Testis (tissue), 5 donors: ENCODE results near the gene SOX30.

DNA sequence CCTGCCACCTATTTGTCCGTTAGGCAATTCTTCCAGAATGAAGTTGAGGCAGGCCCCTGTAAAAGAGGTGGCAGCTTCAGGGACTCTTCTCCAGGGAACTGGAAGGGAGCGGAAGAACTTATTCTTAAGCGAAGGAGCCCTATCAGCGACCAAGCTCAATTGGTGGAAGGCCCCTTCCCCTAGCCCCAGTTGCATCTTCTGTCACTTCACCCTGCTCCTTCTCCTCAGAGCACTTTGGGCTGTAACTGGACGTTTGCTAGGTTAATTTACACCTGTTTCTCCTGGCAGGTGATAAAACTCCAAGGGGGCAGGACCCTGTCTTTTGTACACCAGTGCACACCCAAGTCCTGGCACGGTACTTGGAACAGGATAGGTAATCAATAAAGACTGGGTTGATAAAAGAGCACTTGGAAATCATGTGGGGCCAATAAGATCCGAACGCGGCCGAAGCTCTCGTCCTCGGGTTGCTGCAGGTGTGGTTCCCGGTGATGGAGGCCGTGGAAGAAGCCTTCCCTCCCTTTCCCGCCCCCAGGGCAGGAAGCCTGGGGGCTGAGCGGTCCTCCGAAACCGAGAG lies 468 bp upstream of the CYFIP2 start:
- PRO-cap, 3 experiments, result no peak in any of the 3 experiments
- RAMPAGE, long total RNA, 2 experiments, result no peak in any of the 2 experiments
- RRBS, result 3% methylated on average over 4 of the region's 18 CpGs

DNA sequence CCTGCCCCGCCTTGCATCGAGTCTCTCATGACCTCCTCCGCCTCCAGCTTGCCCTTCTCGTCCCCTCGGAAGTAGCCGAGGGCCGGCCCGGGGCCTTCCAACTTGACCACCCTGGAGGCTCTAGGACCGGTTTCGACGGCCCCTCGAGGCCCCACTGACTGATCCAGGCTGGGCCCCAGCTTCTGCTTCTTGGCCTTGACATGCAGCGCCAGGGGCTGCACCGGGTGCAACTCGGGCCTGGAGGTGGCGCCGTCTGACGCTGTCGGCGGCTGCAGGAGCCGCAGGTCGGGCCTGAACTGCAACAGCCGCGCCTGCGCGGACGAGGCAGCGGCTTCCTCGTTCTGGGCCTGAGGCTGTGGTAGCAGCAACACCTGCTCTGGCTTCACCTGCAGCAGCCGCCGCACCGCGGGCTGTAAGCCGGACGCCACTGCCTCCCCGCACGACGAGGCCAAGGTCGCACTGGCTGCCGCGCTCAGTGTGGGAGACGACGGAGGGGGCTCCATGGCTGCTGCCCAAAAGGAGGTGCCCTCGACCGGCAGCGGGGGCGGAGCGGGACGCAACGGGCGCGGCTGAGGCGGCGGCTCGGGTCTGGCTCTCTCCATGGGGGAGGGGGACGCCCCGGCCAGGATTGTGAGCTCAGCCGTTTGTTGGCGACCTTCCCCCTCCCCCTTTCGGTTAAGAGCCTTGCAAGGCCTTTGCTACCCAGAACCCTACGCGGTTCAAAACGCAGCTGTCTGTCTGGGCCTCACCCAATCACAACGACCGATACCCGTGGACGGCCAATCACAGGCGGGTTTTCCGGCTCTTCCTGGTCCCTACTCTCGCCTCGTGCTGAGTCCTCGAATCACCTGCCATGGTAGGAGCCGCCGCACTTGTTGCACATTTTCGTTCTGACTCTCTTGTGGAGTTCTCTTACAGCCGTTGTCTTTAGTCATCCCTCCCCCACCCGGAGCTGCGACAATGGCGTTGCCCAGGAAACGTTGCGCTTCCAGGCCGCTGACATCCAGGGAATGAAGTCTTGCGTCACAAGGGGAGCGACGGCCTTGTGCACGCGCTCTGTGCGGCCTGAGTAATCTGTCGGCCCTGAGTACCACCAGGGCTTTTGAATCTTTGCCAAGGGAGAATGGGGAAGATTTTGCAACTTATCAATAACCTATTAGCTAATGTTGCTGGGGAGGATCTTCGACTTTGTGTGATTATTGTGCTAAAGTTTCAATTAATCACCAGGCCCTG lies at the start of gene SOX30:
Gene SOX30 (minus strand): TSS at position 962 of the 1,233 bp plus-strand sequence.
- PRO-cap, 3 experiments, result peak in 2 of 3 experiments; most common plus-strand start position 339 of the sequence (in 2); most common minus-strand start position 602 of the sequence (in 2)
- RAMPAGE, long total RNA, 2 experiments, result no peak in any of the 2 experiments
- RRBS, result 4% methylated on average over 24 of the region's 90 CpGs

DNA sequence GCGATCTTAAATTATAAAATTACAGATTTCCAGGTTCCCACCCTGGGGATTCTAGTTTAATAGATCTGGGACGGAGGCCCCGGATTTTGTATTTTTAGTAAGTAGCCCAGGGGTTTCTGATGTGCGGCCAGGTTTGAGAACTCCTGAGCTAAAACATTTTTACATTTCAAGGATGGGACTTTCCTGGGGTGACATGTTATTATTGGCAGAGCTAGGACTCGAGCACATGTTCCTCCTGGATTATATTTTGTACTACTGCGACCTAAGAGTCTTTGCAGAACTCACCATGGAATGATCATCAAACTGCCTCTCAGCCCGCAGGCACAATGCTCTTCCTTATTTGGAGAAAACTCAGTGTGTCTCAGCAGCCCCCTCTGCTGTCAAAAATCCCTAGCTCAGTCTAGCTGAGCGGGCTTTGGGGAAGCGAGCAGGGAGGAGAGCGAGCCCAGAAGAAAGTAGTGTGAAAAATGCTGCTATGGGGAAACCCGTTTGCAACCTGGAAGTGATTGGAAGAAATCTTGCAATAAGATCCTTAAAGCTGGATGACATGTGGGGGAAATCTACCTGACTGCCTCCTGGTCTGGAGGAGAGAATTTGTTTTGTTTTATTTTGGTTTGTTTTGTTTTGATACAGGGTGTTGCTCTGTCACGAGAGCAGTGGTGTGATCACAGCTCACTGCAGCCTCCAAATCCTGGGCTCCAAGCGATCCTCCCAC lies 89.8 kb upstream of the CLINT1 start:
- PRO-cap, 3 experiments, result peak in 3 of 3 experiments; most common plus-strand start position 411 of the sequence (in 3); most common minus-strand start position 312 of the sequence (in 3)
- RAMPAGE, long total RNA, 2 experiments, result no peak in any of the 2 experiments
- RRBS, result no CpG with 5 or more reads among the region's 13 CpGs

DNA sequence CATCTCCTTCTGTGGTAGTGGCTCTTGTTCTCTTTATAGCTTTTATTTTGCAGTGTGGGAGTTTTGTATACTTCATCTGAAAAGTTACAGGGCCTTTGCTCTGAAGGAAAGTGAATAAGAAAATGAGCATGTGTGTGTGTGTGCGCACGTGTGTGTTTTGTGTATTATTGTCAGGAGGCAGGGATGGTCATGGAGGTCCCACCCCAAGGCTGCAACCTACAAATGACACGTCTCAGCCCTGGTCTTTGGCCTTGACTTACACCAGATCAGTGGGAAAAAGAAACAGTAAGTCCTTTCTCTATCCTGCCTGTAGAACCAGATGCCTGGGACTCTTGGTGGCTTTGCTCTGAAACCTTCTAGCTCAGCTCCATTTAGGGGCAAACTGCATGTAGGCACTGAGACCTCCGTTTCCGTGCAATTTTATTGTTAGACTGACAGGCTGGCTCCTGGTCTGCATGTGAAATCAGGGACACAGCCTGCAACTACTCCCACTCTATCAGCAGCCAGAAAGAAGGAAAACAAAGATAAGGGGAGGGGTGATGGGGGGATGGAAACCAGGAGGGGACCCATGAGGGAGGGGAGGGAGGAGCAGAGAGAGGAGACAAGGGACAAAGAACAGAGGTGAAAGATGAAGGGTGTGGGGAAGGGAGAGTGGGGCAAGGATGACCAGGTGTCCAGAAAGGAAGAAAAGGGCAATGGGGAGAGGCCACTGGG lies 316.5 kb upstream of the CLINT1 start:
- PRO-cap, 3 experiments, result no peak in any of the 3 experiments
- RAMPAGE, long total RNA, 2 experiments, result no peak in any of the 2 experiments
- RRBS, result no CpG with 5 or more reads among the region's 5 CpGs

- PRO-cap, 3 experiments, result no peak in any of the 3 experiments
- RAMPAGE, long total RNA, 2 experiments, result no peak in any of the 2 experiments
- RRBS, result no CpG with 5 or more reads among the region's 5 CpGs
Observed at GRCh38 chr5:158421436-158421778, 562.5 kb upstream of the CLINT1 start.

DNA sequence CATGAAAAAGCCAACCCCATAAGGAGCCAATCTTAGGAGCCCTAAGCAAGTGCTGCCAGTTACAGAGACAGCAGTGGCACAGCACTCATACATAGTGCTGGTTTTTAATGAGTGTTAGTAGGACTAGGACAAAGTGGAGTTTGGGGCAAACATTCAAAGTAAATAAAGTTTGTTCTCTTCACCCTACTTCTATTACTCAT lies 584.8 kb downstream of the EBF1 start:
- PRO-cap, 3 experiments, result no peak in any of the 3 experiments
- RAMPAGE, long total RNA, 2 experiments, result no peak in any of the 2 experiments

- PRO-cap, 3 experiments, result peak in 2 of 3 experiments; most common minus-strand start chr5:158802993 (in 1)
- RAMPAGE, long total RNA, 2 experiments, result no peak in any of the 2 experiments
- RRBS, result no CpG with 5 or more reads among the region's 1 CpG
Observed at GRCh38 chr5:158802846-158803071, 297.0 kb downstream of the EBF1 start.

- PRO-cap, 3 experiments, result peak in 2 of 3 experiments; most common plus-strand start chr5:158803248 (in 2)
- RAMPAGE, long total RNA, 2 experiments, result no peak in any of the 2 experiments
- RRBS, result no CpG with 5 or more reads among the region's 6 CpGs
Observed at GRCh38 chr5:158803091-158803769, 296.5 kb downstream of the EBF1 start.

- PRO-cap, 3 experiments, result no peak in any of the 3 experiments
- RAMPAGE, long total RNA, 2 experiments, result no peak in any of the 2 experiments
- RRBS, result no CpG with 5 or more reads among the region's 7 CpGs
Observed at GRCh38 chr5:158958170-158958759, 141.5 kb downstream of the EBF1 start.

- PRO-cap, 3 experiments, result no peak in any of the 3 experiments
- RAMPAGE, long total RNA, 2 experiments, result no peak in any of the 2 experiments
- RRBS, result no CpG with 5 or more reads among the region's 6 CpGs
Observed at GRCh38 chr5:159017496-159018566, 81.9 kb downstream of the EBF1 start.

DNA sequence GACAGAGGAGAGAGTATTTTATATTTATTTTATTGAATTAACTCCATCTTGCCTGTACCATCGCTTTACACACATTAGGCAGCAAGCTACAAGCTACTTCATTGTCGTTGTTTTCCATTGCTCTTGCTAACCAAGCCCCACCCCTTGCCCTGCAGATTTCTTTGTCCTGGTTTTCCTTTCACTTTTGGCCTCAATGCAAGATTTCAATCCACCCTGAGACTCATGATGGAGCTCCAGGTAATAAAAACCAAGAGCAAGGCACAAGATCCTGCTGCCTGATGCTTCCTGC lies 65.2 kb downstream of the EBF1 start:
- PRO-cap, 3 experiments, result no peak in any of the 3 experiments
- RAMPAGE, long total RNA, 2 experiments, result no peak in any of the 2 experiments
- RRBS, result no CpG with 5 or more reads among the region's 2 CpGs

DNA sequence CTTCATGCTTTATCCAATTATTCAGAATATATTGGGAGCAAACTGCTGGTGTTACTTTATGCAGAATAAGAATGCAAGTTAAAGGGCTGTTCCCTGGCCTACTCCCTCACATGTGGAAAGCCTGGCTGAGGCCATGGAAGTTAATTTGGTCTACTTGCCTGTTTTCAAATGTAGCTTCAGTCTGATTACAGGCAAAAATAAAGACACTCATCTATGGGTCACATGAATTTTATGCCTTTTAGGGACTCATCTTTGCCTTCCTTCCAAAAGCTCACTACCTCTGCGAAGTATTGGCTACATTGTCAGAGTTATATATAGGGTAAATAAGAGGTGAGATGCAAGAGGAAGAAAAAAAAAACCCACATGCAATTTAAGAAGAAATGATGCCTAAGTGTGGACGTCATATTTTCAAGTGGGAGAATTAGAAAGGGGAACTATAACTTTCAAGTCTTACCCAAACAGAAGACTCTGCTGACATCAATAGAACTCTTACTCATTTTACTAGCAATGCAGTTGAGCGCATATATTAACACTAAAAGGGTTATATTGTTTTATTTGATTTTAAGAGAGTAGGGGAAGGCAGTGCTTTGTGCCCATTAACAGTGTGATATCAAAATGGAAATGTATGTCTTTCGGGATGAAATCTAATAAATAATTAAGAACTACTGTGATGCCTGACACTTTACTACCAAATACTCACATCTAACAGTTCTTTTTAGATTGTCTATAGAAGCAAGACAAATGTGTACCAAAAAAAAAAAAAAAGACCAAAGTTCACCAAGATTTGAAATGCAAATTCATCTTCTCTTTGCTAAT lies 15.7 kb downstream of the EBF1 start:
- PRO-cap, 3 experiments, result no peak in any of the 3 experiments
- RAMPAGE, long total RNA, 2 experiments, result no peak in any of the 2 experiments
- RRBS, result no CpG with 5 or more reads among the region's 4 CpGs

DNA sequence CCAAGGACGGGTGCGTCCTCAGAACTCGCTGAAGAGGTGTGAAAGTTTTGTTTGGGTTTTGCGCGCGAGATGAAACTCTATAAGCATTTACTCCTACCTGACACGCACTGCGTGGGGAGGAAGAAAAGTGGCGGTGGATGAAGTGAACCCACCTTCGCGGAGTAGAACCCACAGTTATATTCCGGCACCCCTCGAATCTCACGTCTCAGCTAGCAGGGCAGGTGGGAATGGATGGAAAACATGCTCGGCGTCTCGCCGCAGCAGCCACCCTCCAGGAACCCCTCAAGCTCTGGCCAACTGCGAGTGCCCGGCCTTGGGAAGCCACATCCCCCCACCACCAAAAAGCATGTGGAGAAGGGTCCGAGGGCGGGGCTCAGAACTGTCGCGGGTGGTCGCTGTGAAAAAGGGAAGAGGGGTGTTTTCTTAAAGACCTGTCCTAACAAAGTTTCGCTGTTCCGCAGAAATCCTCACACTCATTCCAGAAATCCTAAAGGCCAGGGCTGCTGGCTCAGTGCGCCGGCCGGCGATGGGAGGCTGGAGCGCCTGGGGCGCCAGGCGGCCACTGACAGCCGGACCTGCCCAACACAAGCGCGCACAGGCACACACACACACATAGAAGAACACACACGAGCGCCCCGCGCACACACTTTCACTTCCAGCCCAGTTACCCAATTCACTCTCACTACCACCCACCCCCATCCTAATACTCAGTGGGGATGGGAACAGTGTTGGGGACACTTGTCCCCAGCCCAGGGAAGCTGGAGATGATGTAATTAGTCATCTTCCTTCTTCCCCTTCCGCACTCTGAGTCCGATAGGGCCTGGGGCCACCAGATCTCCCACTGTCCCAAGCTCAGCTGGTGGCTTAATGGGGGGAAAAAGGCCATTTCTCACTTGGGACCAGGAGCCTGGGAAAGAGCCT lies 2.1 kb downstream of the EBF1 start:
- PRO-cap, 3 experiments, result peak in 3 of 3 experiments; most common plus-strand start position 710 of the sequence (in 2); most common minus-strand start position 291 of the sequence (in 2)
- RAMPAGE, long total RNA, 2 experiments, result no peak in any of the 2 experiments
- RRBS, result 5% methylated on average over 6 of the region's 43 CpGs

DNA sequence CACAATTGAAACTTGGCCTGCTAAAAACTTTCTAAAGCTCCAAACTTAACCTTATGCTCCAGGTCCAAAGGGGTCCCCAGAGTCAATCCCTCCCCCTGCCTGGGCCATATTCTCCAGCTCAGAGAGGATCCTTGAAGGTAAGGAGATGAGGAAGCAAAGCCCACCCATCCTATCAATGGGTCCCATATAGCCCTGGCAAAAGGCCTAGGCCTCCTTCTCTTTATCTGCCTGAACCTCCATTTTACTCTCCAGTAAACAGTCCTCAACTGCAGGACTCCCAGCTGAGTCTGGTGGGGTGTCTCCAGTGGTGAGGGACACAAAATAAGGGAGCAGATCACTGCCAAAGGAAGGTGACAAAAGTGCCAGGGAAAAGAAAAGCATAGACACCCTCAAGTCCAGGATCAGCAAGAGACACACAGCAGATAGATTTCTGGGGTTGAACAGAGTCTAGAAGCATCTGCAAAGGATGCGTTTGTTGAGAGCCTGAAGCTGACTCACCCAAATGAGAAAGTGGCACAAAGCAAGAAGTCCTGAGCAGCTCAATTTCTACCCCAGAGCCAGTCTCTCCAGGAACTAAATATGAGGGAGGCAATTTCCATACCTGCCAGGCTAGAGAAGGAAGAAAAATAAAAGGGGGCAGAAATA lies 2.7 kb upstream of the EBF1 start:
- PRO-cap, 3 experiments, result no peak in any of the 3 experiments
- RAMPAGE, long total RNA, 2 experiments, result start-site peak on the plus strand in 1 of 2 experiments, centred at position 252 of the sequence, 5 reads per replicate
- RRBS, result no CpG with 5 or more reads among the region's 1 CpG

GRCh38 chr5:159161219-159161779 lies 48.1 kb downstream of the RNF145 start:
- PRO-cap, 3 experiments, result no peak in any of the 3 experiments
- RAMPAGE, long total RNA, 2 experiments, result no peak in any of the 2 experiments
- RRBS, result no CpG with 5 or more reads among the region's 8 CpGs

DNA sequence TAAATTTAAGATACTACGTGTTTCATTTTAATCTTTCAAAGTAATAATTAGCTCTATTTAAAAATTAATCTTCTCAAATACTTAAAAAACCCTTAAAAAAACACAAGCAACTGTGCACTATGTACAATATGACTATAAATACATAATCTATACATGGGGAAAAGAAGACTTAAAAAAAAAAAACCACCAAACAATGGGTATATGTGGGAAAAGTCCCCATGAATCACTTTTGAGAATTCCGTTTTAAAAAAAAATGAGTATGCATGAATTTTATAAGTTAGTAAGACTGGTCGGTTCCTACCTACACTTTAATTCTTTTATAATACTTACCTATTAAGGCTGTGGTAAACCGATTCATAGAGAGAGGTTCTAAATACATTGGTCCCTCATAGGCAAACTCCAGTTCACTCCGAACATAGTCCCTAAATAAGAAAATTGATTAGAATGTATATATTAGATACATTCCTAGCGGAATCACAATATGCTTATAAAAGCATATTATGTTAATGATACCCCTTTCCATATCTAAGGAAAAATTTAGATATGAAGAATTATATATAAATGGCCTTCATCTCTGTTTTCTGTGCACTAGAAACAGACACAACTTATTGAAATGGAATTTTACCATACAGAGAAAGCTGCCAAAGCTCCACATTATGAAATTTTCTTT lies 27.6 kb downstream of the RNF145 start:
- PRO-cap, 3 experiments, result no peak in any of the 3 experiments
- RAMPAGE, long total RNA, 2 experiments, result no peak in any of the 2 experiments
- RRBS, result no CpG with 5 or more reads among the region's 6 CpGs

DNA sequence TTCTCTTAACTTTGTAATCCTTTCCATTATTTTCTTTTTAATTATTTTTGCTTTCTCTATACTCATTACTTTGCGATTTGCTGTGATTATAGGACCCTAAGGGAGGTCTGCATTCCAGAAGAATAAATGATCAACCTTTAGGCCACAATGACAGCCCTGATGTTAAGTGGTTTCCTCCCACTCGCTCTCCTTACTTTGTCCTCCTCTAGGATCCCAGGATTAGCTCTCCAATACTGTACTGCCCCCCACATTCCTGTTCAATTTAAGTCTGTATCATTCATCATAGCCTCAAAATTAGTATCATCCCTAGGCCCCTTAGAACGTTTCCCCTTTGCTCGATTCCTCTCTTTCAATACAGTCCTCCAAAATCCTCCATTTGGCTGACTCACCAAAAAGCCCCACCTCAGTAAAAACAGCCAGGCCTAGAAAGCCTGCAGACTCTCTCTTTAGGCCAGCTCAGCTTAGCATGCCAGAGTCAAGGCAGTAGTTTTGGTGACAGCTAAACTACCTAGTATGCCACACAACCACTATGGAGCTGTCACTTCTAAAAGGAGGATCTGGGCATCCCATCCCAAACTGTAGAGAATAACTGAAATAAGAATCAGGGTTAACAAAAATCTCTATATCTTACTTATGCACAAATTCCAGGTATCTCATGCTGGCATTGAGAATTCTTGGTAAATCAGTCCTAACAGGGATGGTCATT lies 24.4 kb downstream of the RNF145 start:
- PRO-cap, 3 experiments, result no peak in any of the 3 experiments
- RAMPAGE, long total RNA, 2 experiments, result no peak in any of the 2 experiments
- RRBS, result no CpG with 5 or more reads among the region's 4 CpGs

- PRO-cap, 3 experiments, result peak in 1 of 3 experiments; most common plus-strand start chr5:159331518 (in 1)
- RAMPAGE, long total RNA, 2 experiments, result start-site peak on the plus strand in 2 of 2 experiments, at chr5:159331515-159331623 at its widest, 9 to 11 reads per replicate
- RRBS, result 2% methylated on average over 15 of the region's 53 CpGs
Observed at GRCh38 chr5:159331230-159332413, 1.3 kb upstream of the IL12B start.

- PRO-cap, 3 experiments, result no peak in any of the 3 experiments
- RAMPAGE, long total RNA, 2 experiments, result no peak in any of the 2 experiments
- RRBS, result no CpG with 5 or more reads among the region's 1 CpG
Observed at GRCh38 chr5:159337438-159337908, 7.2 kb upstream of the IL12B start.

GRCh38 chr5:159412415-159412783 lies 82.1 kb upstream of the IL12B start:
- PRO-cap, 3 experiments, result no peak in any of the 3 experiments
- RAMPAGE, long total RNA, 2 experiments, result no peak in any of the 2 experiments
- RRBS, result no CpG with 5 or more reads among the region's 3 CpGs